H4 (cell line): ENCODE measurements around the genes DSCAM, MX1 and PRDM15.

DNA sequence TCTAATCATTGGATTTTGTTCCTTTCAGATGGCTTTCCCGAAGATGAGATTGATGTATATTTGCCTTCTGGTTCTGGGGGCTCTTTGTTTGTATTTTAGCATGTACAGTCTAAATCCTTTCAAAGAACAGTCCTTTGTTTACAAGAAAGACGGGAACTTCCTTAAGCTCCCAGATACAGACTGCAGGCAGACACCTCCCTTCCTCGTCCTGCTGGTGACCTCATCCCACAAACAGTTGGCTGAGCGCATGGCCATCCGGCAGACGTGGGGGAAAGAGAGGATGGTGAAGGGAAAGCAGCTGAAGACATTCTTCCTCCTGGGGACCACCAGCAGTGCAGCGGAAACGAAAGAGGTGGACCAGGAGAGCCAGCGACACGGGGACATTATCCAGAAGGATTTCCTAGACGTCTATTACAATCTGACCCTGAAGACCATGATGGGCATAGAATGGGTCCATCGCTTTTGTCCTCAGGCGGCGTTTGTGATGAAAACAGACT lies 47.8 kb downstream of the B3GALT5 start:
- RAMPAGE, long total RNA = no peak

DNA sequence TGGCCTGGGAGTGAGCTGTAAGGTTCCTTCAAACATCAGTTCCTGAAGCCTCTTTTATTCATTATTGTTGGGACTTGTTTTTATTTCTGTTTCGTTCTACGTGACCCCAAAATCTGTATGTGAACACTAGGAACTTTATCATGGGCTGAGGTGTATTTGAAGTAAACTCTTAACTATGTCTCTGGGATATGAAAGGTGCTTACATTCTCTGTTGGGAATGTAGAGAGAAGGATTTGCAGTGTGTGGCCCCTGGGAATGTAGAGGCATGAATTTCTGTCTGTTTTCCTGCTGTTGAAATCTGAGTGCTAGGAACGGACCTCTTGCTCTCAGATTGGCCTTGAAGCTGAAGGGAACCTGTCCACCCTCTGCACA lies 58.8 kb downstream of the B3GALT5 start:
- RAMPAGE, long total RNA = no peak

DNA sequence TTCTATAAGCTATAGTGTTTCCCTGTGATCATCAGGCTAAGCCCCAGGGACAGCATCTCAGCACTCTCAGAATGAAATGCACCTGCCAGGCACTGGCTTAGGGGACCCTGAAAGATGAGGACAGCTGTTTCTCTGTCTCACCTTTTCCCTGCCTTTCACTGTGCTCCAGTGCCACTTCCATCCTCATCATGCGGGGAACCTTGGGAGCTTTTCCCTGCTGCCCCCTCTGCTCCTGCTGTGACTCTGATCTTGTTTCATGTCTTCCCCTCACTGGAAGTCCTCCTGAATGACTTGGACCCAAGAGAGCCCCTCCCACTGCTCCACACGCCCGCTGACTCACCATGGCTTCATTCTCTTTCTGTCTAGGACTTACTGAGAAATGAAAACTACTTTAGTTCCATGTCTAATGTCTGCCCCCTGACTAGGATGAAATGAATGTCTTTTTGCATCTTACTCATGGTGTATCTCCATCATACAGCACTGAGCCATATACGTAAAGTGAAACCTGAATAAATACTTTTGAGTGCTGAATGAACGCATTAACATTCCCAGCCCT lies 182.0 kb downstream of the PCP4 start:
- RAMPAGE, long total RNA = no peak

DNA sequence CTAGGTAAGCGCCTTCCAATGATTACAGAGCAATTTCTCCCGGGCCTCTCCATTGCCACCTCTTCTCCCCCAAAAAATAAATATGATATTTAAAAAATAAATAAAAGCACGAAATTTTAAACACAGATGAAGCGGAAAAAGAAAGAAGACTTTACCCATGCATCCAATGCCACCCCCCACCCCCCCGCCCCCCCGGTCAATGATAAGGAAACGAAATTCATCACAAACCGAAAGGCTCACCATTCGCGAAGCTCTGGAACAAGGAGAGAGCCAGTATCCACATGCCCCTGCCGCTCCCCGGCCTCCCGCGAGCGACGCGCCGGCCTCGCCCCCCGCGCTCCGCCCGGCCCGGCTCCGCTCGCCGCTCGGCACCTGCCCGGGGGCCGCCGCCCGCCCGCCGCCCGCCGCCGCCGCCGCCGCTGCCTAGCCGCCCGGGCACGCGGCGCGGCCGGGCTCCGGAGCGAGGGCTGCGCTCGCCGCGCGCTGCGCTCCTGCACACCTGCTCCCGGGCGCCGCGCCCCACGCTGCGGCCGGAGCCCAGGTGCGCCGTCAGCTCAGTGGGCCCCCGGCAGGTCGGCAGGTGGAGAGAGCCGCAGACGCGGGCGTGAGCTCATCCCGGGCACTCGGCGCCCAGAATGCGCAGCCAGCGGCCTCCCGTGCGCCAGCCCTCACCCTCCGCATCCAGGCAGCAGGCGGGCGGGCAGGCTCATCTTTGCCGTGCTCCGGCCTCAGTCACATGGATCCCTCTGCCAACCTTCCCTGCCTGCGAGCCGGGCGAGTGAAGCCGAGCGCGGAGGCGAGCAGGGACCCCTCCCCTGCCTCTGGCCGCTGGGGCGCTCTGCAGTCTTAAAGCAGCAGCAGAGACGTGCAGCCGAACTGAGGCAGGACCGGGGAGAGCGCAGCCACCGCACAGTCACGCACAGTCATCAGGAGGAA lies at the start of gene DSCAM:
Gene DSCAM (minus strand): TSS at position 780 of the 936 bp plus-strand sequence.
- RAMPAGE, long total RNA = no peak

DNA sequence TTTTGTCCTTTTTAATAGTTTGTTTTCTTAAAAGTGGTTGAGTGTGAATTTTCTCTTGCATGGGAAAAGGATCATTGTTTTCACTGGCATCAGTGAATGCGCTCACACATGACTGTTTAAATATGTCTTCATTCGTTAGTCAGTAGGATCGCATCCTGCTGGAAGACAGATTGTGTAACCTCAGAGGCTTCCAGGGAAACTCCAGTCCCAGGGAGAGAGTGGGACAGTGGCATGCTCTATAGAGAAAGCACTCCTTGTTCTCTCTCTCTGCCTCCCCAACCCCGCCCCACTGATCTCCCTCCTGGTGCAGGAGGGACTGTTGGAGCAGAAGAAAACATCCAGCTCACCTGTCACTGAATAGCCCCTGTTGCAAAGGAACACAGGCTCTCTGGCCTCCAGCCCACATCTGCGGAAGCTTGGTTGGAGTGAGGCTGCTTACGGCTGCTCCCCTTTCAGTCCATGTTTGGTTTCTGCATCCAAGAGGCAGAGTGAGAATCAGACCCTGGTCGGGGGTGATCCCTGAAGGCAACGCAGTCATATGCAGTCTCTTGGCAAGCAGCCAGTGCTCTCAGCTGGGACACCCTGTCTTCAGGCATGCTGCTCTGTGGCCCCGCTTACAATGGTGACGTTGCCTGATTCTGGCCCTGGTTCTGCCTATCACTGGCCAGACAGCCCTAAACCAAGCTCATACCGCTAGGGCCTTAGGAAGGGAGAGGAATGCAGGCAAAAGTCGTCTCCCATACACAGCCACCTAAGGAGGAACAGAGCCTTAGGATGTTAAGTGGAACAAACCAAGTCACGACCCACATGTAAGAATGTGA lies 39.6 kb downstream of the BACE2 start:
- RAMPAGE, long total RNA = no peak

GRCh38 chr21:41241416-41242039 lies 73.6 kb downstream of the BACE2 start:
- RAMPAGE, long total RNA = no peak

DNA sequence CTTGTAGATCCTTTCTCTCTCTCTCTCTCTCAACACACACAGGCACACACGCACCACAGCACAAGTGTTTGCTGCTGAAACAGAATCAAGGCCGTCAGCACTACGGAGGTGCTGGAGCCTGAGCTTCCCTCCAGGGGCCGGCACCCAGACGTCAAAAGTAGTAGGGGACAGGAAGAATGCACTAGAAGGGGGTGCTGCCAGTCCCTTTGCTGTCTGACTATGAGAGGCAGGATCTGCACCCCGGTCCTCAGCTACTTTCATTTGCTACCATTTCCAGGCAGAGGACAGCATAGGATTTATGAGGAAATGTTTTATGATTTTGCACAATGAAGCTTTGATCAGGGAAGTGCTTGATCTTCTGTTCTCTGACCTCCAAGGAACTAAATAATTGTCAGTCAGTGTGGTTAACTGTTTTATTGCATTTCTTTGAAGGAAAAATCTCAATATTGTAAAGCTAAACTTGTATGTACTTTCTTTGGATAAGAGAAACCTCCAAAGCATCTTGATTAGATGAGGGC lies 74.2 kb upstream of the FAM3B start:
- RAMPAGE, long total RNA = no peak

GRCh38 chr21:41257114-41257401 lies 59.5 kb upstream of the FAM3B start:
- RAMPAGE, long total RNA = no peak

DNA sequence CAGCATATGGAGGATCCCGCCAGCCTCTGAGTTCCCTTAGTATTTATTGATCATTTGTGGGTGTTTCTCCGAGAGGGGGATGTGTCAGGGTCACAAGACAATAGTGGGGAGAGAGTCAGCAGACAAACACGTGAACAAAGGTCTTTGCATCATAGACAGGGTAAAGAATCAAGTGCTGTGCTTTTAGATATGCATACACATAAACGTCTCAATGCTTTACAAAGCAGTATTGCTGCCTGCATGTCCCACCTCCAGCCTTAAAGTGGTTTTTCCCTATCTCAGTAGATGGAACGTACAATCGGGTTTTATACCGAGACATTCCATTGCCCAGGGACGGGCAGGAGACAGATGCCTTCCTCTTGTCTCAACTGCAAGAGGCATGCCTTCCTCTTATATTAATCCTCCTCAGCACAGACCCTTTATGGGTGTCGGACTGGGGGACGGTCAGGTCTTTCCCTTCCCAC lies 5.0 kb upstream of the MX1 start:
- RAMPAGE, long total RNA = no peak

DNA sequence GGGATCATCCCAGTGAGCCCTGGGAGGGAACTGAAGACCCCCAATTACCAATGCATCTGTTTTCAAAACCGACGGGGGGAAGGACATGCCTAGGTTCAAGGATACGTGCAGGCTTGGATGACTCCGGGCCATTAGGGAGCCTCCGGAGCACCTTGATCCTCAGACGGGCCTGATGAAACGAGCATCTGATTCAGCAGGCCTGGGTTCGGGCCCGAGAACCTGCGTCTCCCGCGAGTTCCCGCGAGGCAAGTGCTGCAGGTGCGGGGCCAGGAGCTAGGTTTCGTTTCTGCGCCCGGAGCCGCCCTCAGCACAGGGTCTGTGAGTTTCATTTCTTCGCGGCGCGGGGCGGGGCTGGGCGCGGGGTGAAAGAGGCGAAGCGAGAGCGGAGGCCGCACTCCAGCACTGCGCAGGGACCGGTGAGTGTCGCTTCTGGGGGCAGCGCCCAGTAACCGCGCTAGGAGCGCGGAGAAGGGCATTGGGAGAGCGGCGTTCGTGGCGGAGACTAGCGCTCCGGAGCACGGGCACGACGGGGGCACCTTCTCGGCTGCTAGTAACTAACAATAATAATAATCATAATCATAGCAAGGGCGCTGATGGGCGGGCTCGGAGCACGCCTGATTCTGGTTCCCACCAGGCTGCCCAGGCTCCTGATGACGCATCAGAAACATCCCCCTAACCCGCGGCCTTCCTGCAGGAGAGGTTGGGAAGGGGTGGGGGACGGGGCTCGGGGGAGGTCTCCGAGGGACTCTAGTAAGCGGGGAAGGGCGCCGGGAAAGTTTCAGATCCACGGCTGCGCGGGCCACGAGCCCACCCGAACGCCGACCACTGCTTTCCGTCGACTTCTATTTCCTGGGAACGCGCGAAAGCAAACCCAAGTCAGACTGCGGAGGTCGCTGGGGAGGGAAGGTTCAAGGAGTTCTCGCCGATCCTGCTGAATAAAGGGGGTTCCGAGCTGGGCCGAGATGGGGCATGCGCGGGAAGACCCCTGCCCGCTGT lies at the start of gene MX1:
Gene MX1 (plus strand): TSS at position 392 of the 996 bp plus-strand sequence.
- RAMPAGE, long total RNA = start-site peak on the plus strand centred at position 374 of the sequence, 72 bp wide, 52 reads

GRCh38 chr21:41565640-41566138 lies 57.7 kb upstream of the TMPRSS2 start:
- RAMPAGE, long total RNA = no peak

- RAMPAGE, long total RNA = no peak
Observed at GRCh38 chr21:41578765-41579093, 70.8 kb upstream of the TMPRSS2 start.

DNA sequence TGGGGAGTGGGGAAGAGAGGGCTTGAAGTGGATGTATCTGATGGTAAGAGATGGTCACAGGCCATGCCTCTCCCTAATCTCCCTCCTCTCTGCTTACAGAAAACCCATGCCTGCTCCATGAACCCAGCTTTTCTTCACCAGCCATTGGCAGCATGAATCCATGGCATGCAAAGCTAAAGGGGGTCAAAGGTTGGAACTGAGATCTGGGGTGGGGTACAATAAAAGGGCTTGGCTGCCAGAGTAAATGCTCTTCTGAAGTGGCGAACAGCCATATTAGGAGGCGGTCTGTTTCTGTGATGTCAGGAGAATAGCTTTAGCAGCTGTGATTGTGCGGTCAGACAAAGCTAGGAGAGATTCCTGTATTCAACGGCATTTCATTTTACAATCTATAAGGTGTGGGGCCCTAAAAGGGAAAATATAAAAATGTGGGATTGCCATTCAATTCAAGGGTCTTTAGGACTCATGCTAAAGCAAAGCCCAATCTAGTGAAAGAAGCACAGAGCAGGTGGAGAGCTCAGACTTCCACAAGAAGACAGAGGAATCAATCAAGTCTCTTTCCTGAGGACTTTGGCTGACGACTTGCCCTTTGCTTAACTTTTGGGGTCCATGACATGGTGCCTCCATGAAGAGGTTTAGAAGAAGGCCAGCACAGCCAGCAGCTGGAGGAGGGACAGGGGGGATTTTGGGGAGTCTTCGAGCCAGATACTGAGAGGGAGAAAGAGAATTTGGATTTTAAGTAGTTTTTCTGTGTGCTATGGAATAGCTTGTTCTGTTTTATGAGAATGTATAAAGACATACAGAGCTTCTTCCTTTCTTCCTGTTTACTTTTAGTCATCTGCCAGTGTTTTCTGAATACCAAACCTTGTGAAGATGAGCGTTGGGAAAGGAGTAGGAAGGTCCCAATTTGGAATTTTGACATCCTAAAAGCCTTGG lies 71.9 kb upstream of the TMPRSS2 start:
- RAMPAGE, long total RNA = no peak

GRCh38 chr21:41598678-41599424 lies 90.9 kb upstream of the TMPRSS2 start:
- RAMPAGE, long total RNA = no peak

- RAMPAGE, long total RNA = no peak
Observed at GRCh38 chr21:41641647-41642403, 125.0 kb downstream of the RIPK4 start.

DNA sequence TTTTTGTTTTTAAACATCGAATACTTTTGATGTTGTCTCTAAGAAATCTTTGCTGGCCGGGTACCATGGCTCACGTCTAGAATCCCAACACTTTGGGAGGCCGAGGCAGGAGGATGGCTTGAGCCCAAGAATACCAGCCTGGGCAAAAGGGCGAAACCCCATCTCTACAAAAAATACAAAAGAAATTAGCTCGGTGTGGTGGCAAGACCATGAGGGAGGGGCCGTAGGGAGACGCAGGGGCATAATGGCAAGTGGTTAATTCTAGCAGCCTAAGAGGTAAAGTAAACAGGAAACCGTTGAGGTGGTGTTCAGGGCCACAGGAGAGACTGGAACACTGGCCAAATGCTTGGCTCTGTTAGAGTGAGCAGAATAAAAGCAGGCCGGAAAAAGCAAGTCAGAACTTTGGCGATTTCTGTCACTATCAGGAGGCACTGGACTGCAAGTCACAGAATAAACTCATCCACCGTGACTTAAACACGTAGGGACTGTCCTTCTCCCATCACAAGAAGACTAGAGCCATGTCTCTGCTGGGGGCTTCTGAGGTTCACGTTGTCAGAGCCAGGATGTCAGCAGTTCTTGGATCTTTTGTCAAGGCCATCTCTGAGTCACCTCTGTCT lies 89.2 kb downstream of the RIPK4 start:
- RAMPAGE, long total RNA = no peak

DNA sequence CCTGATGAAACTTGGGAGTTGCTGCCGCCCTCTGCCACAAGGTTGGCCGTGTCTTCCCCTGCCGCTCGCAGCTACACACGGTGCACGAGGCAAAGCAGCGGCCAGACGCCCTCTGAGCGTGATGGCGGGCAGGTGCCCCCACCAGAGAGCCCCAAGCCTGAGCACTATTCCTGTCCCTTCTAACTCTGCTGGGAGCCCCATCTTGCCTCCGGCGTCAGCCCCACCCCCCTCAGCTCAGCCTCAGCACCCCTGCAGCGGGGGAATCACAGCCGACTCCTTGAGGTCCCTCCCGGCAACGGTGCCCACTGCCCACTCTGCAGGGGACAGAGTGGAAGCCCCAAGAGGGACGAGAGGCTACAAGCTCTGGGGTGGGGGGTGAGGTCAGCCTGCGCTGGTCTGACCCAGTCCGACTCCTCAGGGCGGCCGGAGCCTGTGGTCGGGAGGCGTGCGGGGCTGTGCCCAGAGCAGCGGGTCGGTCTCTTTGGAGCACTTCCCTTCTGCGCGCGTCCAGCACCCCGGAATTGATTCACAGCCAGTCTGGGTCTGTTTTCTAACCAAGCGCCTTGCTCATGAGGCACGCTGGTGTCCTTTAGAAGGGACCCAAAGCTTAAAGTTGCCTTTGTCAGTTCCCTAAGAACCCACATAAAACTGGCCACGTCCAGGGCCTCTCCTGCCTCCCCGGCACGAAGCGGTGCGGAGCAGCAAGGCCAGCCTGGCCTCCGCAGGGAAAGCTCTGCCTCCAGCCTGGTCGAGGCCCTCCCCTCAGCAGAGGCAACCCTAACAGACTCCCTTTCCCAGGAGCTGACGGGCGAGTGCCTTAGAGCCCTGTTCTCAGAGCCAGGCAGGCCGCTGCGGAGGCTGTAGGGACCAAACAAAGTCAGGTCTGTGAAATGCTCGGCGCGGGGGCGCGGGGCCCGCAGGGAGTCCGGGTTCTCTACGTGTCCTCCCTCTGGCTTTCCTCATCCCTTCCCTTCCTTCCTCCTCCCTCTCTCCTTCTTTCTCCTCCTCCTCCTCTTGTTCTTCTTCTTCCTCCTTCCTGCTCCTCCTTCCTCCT lies 41.1 kb downstream of the RIPK4 start:
- RAMPAGE, long total RNA = no peak

DNA sequence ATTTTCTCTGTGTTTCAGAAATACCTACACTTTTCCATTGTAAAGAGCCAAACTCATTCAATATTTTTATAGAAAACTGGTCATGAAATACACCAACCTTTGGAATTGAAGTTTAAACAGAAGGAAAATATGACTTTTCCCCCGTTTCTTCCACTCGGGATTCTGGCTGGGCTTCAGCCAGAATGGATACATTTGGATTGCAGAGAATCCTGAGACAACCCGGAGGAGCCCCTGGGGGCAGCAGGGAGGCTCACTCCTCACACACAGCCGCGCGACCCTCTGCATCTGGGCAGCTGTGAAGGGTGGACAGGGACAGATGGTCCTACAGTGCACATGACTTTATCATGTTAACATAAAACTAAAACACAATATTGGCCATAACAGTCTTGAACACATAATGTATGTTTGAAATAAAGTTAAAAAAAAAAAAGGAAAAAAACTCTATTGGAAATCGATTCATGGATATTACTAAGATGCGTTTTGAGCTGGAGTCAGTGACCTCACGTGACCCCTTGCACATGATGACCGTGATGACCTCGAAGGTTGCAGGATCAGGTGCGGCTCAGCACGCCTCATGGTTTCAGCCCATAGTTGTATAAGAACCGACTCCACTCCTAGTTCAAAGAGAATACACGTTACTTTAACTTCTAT lies 33.4 kb upstream of the RIPK4 start:
- RAMPAGE, long total RNA = no peak

- RAMPAGE, long total RNA = no peak
Observed at GRCh38 chr21:41801049-41801461, 34.2 kb upstream of the RIPK4 start.

DNA sequence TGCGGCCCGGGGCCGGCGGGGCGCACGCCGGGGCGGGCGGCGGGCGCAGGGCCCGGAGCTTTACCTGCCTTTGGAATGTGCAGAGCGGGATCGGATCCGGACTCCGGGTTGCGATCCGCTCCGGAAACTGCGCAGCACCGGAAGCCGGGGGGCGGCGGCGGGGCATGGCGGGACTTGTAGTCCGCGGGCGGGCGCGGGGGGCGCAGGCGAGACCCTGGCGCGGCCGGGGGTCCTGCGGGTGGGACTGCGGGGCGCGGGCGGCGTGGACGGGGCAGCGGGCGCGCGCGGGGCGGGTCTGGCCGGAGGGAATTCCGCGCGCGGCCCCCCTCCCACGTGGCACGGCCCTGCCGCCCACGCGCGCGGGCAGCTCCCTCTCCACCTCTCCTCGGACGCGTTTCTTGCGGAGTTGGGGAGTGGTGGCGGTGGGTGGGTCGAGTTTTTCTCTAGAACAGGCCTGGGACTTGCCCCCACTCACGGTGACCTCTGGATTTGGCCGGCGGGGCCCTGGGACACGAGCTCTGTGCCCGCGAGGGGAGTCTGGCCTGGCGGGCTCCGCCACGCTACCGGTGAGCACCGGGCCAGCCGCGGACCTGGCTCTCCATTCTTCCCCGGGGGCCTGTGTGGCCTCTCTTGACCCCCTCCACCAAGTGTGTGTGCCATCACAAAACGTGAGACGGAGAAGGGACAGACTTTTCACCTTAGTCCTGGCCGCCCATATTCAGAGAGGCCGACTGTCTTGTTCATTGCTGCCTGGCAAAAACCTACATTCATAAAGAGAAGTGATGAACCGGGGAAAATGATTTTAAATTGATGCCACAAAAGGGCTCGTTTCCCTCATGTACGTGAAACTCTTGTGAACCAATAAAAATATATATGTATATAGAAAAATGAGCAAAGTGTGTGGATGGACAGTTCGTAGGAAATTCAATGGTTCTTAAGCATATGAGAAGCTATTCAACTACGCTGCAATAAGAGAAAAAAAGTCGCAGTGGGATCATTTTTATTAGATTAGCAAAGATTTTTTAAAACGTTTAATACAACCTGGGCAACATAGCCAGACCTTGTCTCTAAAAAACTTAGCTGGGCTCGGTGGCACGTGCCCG lies at the start of gene PRDM15:
Gene PRDM15 (minus strand): TSS at position 139 of the 1,103 bp plus-strand sequence.
- RAMPAGE, long total RNA = no peak